Frontal cortex (tissue), 2 donors: ENCODE data around the gene UNC13D.

DNA sequence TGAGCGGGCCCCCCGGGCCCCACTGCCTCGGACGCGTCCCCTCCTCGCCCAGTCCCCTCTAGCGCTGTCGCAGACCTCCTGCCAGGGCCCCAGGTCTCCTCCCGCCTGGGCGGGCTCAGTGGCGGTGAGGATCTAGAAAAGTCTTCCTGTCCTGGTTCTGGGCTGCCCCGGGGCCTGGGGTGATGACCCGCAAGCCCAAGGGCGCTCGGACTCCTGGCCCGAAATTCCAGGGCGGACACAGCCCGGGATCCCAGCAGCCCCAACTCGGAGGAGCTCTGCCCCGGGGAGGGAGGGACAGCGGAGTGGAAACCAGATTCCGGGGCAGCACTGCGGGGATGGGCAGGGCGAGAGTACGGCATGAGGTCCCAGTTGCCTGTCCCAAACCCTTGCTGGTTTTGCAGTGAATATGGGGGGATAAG is 301 bp downstream of the SLC16A5 start:
- RAMPAGE, long total RNA = no peak

- RAMPAGE, long total RNA = no peak
These were observed 2.0 kb downstream of the SLC16A5 start for GRCh38 chr17:75089708-75090226.

DNA sequence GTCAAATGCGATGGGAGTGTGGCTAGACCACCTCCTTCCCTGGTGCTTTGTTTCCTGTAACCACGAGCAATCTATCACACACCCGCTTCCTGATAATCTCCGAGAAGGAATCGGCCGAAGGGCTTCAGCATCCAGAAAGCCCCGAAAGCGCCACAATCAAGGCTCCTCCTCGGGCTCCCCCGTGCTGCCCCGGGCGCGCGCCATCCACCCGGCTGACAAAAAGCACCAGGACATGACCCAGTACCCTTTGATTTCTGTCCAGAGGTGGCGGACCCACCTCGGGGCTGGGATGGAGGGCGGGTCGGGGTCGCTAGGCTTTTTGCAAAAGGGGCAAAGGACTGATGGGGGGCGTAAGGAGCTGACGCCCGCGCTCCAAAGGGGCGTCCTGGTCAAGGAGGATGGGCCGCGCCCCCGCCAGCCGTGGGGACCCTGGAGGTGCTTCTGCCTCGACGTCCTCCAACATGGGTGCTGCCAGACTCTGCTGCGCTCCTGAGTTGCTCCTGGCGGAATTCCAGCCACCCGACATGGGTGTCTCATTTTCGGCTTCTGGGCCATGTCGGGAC is 636 bp upstream of the ARMC7 start:
- RAMPAGE, long total RNA = no peak

- RAMPAGE, long total RNA = no peak
These were observed 600 bp downstream of the NT5C start for GRCh38 chr17:75130632-75131652.

- RAMPAGE, long total RNA = no peak
These were observed 27.0 kb downstream of the GGA3 start for GRCh38 chr17:75234367-75234786.

DNA sequence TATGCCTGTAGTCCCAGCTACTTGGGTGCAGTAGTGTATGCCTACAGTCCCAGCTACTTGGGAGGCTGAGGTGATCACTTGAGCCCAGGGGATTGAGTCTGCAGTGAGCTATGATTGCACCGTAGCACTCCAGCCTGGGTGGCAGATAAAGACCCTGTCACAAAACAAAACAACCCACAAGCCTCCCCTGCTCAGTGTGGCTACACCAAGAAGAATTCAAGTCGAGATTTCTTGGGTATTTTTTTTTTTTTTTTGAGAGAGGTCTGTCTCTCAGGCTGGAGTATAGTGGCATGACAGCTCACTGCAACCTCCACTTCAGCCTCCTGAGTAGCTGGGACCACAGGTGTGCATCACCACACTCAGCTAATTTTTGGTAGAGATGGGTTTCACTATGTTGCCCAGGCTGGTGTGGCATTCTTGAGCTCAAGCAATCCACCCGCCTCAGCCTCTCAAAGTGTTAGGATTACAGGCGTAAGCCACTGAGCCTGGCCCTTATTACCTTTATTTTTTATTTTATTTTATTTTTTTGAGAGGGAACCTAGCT is 27.3 kb upstream of the SLC25A19 start:
- RAMPAGE, long total RNA = no peak

DNA sequence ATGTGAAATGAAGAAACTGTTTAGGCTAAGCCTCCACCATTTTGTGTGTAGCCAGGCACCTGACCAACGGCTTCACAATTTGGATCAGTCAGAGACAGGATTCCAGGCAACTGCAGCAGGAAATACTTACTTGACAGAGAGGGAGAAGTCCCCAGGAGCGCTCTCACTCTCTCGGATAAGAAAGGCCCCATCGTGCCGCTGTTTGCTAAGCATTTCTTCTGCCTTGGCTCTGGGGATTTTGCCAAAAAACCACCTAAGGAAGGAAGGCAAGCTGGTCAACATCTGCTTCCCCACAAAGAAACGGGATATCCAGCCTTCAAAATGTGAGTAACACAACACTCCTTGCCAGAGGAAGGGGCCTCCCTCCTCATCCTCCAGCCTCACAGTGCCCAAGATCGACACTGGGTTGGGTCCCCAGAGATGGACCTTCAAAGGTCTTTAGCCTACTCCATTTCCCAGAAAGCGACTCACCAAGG is 36.6 kb upstream of the SLC25A19 start:
- RAMPAGE, long total RNA = no peak

- RAMPAGE, long total RNA = no peak
These were observed 12.4 kb downstream of the GRB2 start for GRCh38 chr17:75393136-75393444.

DNA sequence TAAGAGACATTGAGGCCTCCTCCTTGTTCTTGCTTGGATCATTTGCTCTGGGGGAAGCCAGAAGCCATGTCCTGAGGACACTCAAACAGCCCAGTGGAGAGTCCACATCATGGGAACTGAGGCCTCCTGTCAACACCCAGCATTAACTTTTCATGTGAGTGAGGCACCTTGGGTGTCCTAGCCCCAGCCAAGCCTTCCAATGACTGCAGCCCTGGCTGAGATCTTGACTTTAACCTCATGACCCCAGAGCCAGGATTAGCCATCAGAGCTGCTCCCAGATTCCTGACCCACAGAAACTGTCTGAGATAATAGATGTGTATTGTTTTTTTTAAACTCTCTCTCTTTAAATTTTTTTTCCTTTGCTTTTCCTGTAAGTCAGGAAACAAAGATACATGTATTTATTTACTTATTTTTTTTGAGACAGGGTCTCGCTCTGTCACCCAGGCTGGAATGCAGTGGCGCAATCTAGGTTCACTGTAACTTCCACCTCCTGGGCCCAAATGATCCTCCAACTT is 14.3 kb upstream of the TMEM94 start:
- RAMPAGE, long total RNA = no peak

- RAMPAGE, long total RNA = no peak
These were observed 477 bp downstream of the TSEN54 start for GRCh38 chr17:75516699-75517310.

DNA sequence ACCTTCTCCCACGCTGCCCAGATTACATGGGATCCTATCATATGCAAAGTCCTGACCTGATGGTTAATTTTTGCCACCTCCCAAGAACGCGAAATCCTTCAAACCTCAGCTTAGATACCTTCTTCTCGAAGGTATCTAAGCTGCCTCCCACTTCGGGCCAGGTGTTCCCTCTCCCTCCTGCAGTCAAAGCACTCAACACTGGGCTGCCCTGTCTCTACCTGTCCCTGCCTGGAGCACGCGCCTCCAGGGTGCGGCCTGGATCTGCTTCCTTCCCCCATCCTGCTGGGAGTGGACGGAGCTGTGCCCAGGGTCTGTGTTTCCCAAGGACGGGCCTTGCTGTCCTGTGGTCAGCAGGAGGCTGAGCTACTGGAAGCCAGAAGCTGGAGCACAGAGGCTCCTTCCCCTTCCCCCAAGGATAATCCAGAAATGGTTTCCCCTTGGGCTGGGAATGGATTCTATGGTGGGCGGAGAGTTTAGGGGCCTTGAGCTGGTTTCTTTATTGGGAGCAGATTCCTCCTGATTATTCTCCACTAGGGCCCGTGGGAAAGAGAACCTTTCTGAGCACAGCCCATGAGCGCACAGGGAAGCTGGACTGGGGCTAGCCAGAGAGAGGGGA is 16.7 kb downstream of the LLGL2 start:
- RAMPAGE, long total RNA = no peak

GRCh38 chr17:75555406-75556332 is 30.2 kb downstream of the LLGL2 start:
- RAMPAGE, long total RNA = no peak

GRCh38 chr17:75557485-75557933 is 30.1 kb upstream of the MYO15B start:
- RAMPAGE, long total RNA = no peak

DNA sequence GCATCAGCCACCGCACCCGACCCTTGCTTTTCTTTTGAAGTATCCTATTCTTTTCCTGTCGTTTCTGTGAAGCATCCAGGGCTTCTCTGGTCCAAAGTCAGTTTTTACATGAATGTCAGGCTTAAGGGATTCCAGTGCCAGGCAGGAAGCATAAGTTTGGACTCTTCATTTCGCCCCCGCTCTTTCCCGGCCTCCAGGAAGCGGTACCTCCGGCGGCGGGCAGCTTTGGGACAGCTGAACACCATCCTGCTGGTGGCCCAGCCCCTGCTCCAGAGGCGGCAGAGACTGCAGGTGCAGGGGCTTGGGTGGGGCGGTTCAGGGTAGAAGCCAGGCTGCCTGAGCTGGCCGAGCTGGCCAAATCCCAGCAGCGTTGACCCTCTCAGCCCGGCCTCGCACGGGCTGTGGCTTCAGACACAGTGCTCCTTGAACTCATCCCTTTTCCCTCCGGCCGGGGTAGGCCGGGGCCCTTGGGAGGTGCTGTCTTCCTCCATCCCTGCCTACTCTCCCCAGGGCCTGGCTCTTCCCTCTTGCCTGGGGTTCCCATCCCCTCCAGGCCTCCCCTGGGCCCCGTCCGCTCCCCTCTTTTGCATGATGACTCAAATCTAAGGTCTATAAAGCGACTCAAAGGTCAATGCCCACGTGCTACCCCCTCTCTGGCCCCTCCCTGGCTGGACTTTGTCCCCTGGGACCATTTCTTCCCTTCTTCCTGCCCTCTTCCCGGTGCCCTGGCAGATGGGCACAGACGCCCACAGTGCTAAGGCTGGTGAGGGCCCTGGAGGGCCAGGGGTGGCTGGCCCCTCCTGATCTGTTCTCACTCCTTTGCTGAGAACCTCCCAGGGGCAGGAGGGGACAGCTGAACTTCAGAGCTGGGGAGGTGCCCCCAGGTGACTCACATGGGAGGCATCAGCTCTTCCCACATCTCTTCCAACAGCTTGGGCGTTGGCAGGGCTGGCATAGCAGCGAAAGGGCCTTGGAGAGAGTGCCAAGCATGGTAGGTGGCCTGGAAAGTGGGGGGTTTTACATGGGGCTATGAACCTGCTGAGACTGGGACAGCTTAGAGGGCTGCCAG is 22.7 kb downstream of the MYO15B start:
- RAMPAGE, long total RNA = no peak

DNA sequence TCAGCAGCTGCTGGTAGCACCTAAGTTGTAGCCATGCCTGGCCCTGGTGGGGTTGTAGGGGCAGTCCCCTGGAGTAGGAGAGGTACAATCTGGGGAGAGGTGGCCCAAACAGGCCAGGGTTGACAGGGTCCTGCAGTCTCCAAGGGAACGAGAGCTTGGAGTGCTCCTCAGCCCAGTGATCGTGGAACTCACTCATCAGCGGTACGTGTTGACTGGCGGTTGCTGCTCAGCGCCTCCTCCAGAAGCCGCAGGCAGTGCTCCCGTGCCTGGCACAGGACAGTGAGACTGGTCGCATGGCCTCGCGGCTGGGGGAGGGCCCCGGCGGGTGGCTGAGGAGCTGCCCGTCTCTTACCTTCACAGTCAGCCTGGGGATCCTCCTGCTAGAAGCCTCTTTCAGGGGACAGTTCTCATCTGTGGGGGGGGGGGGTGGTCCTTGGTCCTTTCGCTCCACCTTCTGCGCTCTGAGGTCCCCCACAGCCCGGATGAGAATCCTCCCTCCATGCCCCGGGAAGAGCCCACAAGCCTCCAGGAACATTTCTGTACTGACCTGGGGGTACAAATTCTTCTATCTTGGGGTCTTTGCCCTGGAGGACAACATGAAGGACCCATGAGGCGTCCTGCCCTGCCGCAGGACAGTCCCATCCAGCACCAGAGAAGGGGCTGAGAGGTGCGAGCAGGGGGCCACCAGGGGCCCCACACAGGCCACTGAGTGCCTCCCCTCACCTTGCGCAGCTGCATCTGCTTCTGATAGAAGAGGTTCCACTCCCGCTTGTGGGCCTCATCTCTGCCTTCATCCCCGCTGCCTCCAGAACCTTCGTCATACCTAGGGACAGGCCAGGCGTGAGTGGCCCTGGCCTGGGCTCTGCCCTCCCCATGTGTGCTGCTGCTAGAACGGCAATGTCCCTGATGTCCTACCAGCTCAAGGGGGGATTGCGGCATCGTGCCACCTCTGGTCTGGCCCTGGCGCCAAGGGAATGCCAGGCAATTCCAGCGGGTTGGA is 2.5 kb upstream of the SMIM5 start:
- RAMPAGE, long total RNA = no peak

DNA sequence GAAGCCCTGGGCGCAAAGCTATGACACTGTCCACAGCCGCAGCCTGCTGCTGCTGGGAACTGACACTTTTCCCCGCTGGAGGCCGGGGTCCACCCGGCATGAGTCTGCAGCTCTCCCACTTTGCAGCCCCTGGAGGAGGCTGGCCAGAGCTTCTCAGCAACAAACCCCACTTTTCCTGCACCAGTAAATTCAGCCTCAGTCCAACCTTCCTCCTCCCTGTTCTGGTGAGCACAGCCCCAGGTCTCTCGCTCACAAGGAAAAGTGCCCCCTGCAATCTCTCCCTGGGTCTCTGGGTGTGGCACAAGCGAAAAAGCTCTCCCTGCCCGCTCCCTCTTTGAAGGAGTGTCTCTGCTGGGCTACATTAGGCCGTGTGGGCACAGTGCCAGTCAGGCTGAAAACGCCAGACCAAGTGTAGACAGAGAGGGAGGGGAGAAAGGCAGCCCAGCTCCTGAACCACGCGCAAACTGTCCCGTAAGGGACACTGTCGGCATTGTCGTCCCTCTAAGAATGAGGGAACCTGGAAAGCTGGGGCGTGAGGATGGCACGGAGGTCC is 3.8 kb downstream of the SMIM5 start:
- RAMPAGE, long total RNA = no peak

DNA sequence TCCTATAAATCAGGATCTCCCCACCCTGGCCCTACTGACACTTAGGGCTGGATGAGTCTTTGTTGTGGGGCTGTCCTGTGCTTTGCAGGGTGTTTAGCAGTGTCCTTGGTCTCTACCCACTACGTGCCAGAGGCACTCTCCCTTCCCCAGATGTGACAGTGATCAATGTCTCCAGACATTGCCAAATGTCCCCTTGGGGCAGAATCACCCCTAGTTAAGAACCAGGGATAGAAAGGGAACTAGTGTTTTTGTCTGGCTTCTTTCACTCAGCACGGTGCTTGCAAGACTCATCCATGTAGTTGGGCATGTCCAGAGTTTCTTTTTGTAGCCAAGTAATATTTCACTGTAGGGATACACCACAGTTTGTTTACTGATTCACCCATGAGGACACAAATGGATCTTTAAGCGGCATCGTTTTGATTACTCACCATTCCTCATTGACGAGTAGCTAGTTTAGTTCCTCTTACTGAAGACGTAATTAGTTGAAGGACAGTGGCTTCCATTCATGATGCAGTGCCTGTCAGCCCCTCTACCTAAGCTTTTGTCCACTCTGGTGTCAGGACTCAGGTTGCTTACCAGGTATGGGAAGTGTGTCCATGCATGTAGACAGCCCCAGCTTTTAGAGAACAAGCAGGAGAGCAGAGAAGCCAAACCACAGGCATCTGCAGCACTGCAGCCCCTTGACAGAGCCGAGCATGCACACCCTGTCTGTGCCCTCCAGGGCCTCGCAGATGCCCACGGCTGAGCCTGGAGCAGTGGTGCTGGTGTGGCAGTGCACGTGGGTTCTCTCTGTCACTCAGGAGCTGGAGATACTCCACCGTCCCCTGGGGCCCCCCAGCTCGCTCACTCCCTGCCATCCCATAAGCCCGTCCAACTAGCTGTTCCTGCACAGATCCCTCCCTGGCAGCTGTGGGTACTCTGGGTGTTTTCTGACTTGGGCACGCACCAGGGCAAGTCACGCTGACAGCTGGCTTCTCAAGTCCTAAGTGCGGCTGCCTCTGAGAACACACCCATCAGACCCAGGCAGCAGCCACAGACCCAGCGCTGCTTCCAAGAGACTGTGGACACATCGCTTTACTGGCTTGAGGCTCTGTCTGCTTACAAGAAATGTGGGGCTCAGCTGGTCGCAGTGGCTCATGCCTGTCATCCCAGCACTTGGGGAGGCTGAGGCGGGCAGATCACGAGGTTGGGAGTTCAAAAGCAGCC is 25.7 kb upstream of the ITGB4 start:
- RAMPAGE, long total RNA = no peak

DNA sequence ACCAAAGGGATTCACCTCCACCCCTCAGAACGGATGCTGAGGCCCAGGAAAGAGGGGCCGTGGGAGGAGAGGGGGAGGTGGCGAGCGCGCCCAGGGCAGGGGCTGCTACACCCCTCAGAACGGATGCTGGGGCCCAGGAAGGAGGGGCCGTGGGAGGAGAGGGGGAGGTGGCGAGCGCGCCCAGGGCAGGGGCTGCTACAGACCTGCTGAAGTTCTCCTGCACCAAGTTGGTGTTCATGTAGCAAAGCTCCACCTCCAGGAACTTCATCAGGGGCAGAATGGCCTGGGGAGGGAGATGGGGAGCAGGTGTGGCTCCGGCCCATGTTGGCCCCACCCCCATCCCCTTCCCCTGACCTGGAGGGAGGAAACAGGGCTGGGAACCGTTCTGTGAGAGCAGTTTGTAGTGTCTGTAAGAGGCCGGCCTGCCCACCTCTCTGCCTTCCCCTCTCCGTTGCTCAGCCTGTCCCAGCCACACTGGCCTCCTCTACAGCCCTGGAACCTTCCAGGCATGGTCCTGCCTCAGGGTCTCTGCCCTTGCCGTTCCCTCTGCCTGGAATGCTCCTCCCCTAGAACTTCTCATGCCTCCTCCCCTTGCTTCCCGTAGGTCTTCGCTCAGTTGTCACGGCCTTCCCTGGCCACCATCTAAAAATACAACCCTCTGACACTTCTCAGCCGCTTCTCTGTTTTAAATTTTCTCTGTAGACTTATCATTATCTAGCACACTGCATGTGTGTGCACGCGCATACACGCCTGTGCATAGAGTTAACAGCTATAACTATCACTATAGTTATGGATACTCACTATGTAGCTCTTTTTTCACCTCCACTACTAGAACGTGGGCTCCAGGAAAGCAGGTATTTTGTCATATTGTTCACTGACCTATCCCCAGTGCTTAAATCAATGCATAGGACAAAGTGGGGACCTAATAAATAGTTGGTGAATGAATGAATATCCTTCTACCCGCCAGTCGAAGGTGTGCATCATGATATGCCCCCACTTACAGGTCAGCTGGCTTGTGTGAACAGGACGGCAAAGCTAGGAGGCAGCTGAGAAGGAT is 11.1 kb downstream of the UNC13D start:
- RAMPAGE, long total RNA = no peak

DNA sequence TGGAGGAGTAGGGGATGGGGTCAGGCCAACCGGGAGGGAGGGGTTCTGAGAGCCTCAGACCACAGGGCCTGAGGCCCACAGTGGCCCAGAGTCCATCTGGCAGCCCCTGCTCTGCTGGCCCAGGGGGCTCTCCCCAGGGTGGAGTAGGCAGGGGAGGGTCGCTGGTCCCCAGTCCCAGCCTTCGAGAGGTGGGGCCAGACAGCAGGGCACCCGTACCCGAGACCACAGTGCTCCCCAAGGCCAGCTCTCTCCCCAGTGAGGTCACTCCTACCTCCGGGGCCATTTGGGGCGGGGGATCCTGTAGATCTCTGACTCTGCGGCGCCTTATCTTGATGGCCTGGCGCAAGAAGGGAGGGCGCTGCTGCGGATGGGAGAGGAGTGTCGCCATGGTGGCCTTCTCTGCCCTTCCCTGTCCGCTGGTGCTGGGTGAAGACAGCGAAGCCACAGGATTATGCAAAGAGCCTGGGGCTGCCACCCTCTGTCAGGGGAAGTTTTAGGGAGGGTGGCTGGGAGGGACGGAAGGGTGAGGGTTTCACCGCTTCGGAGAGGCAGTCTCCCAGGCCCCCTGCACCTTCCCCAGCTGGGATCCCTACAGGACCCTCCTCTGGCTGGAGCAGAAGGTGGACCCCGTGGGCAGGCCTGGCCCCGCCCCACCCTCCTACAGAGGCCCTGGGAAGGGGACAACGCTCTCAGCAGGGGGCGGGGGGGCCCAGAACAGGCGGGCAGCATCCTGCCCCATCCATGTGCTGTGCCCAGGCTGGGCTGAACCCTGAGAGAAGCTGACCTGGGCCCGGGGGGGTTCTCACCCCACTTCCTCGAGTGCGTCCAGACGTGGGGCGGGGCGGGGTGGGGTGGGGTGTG is at the start of gene UNC13D:
Gene UNC13D (minus strand): TSS at position 455 of the 861 bp plus-strand sequence.
- RAMPAGE, long total RNA = no peak

DNA sequence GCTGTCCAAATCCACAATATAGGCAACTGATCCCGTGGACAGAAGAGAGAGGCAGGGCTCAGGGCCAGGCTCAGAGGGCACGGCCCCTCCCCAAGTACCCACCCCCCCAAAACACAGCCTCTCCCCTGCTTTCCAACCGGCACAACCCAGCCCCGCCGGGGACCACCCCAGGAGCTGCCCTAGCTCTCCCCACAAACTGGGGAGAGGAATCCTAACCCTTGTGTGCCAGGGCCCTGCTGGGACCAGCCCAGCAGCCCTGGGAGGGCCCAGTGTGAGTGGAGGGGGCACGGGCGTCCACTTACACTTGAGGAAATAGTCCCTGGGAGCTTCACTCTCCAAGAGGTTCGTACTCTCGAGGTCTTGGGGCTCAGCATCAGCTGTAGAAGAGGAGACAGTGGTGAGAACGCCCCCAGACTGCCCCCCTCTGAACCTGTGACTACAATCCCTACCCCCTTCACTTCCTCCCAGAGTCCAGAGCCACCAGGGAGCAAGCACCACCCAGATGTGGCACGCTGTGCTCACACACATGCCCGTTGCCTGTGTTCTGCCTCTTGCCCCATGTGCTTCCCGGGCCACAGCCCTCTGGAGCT is 3.2 kb downstream of the TRIM47 start:
- RAMPAGE, long total RNA = no peak